NB4 (cell line): ENCODE measurements around a stretch of chr4.

- RRBS = no CpG with 5 or more reads among the region's 3 CpGs
These were observed 53.6 kb upstream of the TBC1D14 start for GRCh38 chr4:6856137-6856405.

DNA sequence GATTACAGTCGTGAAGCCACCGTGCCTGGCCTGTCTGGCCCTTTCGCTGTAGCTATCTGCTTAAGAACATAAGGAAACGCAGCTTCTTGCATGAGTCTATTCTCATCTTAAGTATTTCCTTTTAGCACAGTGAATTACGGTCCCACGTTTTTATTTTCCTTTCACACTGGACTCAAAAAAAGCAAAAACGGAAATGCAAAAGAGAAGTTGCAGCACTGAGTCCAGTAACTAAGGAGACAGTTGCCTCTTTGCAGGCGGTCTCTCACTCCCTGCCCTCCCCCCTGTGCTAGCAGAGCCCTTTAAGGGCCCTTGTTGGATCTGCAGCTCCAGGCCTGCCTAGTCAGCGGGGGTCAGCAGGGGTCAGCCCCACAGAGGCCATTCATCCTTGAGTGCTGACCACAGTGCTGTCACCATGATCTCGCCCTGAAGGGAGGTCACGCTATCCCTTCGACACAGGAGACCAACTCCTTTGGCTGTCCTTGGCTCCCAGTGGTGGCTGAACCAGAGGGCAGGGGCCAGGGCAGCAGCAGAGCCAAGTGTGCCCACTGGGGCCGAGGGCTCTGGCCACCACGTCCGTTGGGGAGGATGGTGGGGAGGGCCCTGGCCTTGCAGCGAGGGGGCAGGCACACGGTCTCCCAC, 21.7 kb upstream of the TBC1D14 start:
- RRBS = no CpG with 5 or more reads among the region's 17 CpGs

GRCh38 chr4:6906101-6906646, 3.5 kb upstream of the TBC1D14 start:
- RRBS = no CpG with 5 or more reads among the region's 6 CpGs

GRCh38 chr4:6908831-6909550, 635 bp upstream of the TBC1D14 start:
- RRBS = under 1% methylated on average over 8 of the region's 48 CpGs

DNA sequence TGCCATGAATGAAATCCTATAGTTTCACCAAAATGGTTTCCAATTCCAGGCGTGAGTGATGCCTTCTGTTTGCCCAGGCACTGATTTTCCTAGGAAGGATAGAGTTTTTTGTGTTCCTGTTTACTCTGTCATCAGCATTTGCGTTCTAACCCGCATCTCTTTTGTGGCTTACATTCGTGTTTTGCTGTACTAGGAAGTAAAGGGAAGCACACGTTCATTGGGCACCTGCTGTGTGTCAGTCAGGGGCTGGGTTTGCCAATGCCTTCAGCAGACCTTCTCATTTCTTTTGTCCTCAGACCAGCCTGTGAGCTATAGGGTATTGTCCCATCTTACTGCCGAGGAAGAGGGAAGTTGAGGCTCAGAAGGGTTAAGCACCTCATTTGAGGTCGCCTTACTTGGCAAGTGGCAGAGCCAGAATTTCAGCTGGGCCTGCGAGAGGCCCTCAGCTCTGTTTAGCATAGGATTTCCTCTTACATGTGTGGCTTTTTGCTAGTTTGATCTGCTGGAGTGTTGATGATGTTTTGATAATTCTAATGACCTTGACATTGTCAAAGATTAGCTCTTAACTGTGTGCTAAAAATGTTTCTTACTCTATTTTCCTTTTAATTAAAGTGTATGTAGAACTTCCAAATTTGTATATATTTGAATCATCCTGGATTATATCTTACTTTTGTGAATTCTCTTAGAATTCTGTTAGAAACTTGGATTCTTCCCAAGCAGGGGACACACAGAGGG, 8.8 kb downstream of the TBC1D14 start:
- RRBS = no CpG with 5 or more reads among the region's 8 CpGs

DNA sequence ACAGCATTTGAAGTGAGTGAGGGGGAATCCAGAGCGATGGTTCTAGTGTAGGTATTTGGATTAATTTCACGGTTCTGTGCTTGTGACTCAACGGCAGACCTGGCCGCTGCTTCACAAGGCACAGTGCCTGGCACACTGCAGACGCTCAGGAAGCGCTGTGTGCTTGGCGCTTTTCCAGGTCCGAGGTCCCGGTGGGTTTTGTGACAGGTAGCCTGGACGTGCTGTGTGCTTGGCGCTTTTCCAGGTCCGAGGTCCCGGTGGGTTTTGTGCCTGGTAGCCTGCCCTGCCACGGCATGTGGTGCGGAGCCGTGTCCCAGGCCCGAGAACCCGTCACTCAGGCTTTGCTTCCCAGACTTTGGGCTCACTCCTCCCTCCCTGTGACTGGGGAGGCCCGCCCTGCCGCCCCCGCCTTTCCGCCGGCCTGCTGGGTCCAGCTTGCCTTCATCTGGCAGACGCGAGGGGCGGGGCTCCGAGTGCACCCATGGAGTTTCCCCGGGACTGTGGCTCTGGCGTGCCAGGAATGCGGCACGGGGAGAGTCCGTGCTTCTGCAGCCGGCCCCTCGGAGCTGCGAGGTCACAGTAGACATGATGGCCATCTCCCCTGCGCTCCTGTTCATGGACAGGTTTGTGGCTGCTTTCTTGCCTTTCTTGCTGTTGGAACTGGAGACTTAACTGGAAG, 44.2 kb downstream of the TBC1D14 start:
- RRBS = 96% methylated on average over 11 of the region's 36 CpGs

DNA sequence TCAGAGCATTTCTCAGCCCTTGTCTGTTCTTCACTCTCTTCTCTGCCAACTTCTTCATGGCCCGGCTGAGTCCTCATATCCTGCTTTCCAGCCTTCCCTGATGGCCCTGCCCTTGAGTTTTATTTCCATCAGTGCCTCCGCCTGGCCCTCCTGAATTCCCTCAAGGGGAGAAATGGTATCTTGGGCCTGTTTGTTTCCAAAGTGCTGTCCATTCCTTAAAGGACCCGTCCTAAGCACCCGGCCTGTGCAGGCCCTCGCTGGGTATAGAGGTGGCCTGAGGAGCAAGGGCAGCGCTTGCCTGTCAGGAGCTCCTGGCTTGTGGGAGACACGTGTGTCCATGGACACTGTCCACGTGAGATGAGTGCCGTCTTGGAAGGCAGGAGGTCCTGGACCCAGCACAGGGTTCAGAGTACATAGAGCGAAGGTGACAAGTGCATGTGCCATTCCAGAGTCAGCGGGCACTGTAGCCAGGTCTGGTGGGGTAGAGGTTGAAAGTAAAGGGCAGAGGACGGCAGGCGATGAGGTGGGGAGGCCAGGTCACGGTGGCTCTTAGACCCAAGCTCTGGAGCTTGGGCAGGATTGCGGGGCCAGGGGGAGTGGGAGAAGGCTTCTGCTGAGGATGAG, 28.1 kb downstream of the CCDC96 start:
- RRBS = no CpG with 5 or more reads among the region's 15 CpGs

- RRBS = no CpG with 5 or more reads among the region's 26 CpGs
These were observed 10.8 kb downstream of the CCDC96 start for GRCh38 chr4:7031851-7032482.

- RRBS = no CpG with 5 or more reads among the region's 6 CpGs
These were observed 59.9 kb upstream of the SORCS2 start for GRCh38 chr4:7132386-7132834.

GRCh38 chr4:7250127-7250998, 58.0 kb downstream of the SORCS2 start:
- RRBS = no CpG with 5 or more reads among the region's 32 CpGs

DNA sequence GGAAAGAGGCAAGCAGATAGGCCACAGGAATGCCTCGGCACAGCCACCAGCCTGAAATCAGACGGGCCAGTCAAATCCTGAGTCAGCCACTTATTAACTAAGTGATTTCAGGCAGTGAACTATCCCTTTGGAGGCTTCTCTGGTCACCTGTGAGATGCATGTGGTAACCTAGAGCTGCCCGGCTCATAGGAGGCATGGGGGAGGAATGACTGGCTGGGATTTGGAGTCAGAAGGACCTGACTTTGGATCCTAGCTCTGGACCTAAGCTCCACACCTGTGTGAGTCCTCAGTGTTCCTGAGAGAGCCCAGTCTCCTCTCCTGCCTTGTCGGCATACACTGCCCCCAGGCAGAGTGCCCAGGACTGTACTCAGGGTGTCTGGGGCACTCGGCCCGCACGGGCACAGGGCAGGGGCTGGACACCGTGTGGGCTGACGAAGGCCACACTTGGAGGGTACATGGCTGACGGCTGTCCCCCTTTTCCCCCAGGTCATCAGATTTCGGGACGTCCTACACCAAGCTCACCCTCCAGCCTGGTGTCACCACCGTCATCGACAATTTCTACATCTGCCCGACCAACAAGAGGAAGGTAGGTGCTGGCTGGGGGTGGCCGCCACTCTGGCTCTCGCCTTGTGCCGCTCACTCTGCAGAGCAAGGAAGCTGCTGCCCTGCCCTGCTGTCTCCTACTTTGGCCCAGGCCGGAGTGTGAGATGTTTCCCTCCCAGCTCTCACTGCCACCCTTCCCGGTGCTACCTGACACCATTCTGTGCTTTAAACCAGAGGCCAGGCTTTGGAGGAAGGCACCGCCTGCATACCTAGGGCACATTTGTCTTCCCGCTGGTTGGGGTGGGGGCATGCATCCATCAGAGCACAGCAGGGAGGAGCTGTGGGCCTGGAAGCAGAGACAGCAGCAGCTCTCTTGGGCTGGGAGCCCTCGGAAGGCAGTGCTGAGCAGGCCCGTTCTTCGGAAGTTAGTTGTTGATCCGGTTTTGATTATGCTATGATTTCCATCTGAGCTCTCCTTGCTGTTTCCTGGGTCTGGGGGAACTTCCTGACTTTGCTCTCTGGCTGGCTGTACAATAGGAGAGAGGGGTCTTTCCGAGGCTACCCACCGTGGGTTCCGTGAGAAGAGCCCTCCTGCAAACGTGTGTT, 96.7 kb upstream of the PSAPL1 start:
- RRBS = 40% methylated on average over 1 of the region's 30 CpGs

GRCh38 chr4:7831212-7831744, 108.4 kb downstream of the AFAP1 start:
- RRBS = no CpG with 5 or more reads among the region's 8 CpGs

- RRBS = no CpG with 5 or more reads among the region's 9 CpGs
These were observed 85.1 kb downstream of the AFAP1 start for GRCh38 chr4:7854502-7854957.

- RRBS = no CpG with 5 or more reads among the region's 4 CpGs
These were observed 67.4 kb downstream of the AFAP1 start for GRCh38 chr4:7872182-7872647.

GRCh38 chr4:7885699-7886095, 54.0 kb downstream of the AFAP1 start:
- RRBS = no CpG with 5 or more reads among the region's 7 CpGs

DNA sequence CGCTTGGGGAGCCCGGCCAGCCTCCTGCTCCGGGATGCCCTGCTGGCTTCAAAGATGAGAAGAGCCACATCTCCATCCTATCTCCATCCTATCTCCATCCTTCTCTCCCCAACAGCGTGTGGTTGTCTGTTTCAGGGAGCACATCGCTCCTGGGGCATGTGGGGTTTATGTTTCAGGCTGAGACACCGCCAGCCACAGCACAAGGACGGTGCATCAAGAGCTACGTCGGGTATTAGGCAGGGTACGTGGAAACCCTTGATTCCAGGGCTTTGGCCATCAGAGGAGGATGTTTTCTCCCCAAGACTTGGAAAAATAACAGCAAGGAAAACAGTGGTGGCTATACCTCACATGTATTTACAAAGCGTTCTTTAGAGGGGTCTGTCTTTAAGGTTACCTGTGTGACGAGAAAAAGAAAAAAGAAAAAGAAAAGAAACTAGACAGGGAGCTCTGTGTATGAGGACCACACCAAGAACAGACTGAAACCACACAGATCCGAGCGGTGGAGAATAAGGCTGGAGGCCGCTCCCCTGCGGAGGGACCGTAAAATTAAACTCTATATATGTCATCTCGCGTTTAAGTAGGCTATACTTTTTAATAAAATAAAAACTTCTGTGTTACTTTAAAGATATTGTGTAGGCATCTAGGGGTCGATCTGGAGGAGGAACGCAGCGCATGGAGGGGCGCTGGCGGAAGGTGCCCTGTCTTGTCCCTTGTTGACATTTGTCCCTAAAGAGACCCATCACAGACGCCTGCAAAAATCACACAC, 26.2 kb upstream of the AFAP1 start:
- RRBS = 83% methylated on average over 2 of the region's 25 CpGs

DNA sequence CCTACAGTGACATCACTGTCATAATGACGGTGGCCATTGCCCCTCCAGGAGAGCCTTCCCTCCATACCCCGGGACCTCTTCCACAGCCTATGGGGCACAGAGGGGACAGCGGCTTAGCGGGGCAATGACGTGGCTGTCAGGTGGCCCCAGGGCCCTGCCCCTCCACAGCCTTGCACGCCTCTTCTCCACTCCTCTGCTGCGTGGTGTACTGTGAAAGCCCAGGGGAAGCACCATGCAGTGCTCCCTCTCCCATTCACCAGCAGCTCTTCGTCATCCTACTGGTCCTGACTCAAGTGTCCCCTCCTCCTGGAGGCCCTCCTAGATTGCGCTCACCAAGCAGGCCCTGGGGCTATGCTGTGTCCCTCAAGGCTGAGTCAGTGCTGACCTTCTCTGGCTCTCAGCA, 32.4 kb upstream of the AFAP1 start:
- RRBS = 33% methylated on average over 1 of the region's 9 CpGs

DNA sequence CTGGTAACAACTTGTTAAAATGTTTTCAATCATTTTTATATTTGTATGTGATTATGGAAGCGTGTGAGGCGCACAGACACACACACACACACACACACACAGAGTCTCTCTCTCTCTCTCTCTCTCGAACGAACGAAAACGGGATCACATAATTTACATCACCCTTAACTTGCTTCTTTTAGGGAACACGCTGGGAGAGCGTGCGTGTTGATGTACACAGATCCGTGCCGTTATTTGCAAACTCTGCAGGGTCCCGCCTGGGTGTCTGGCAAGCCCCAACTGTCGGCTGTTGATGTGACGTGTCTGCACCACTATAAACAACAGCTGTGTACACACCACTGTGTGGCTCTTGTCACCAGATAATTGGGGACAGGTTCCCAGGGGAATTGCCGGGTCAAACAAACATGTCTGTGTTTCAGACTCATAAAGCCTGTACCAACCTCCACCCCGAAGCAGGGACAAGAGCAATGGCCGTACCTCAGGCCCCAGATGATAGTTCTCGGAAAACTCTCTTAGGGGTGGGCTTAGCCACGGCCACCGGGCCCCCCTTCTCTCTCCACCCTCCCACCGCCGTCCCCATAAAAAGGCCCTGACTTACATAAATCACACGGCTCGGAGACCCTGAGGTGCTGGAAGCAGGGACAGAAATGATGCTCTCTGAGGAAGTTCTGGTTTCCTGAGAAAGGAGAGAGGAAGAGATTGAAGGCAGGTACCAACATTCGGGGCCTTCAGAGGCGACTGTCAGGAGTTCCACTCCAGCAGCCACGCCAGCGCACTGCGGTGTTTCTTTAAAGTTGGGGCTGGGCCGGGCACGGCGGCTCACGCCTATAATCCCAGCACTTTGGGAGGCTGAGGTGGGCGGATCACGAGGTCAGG, 105.1 kb upstream of the AFAP1 start:
- RRBS = no CpG with 5 or more reads among the region's 35 CpGs

DNA sequence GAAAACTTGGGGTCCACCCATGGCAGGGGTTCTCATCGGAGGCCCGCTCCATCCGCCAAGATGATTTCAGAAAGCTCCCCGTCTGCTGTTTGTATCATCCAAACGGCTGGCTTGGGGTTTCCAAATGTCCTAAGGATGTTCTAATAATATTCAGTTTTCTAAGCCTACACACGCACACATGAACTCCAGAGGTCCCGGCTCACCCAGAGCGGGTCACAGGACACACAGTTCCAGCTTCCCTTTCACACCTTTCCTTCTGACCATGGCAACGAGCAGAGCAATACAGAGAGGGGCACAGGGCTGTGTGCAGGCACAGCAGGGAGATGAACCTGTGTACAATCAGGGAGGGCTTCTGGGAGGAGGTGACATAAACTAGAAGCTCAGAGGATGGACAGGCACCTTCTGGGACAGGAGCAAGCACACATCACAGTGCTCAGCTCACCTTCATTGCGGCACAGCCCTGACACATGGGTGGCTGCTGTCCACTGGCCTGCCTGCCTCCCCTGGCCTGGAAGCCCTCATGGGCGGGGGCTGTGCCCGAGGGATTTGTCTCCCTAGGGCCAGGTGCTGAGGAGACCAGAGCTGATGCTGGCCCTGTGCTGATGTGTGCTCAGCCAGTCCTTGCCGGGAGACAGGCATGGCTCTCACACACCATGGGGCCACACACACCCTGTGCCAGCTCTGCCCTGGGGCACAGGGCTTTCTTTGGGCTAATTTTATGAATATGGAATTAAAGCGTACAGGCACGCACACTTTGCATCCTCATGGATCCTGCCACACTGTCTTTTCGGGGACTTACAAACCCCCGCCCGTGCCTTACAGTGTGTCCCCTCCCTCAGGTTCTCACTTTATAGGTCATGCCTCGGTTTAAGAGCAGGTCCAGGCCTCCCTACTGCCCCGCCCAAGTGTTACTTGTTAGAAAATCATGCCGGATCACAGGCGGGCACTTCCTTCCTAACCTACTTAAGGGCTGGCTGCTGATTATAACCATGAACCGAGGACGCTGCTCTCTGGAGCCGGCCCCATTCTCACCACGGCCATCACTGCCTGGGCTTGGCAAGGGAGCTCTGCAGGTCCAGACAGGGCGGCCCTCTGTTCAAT, 44.6 kb downstream of the ABLIM2 start:
- RRBS = 36% methylated on average over 5 of the region's 27 CpGs

GRCh38 chr4:8150620-8151106, 8.0 kb downstream of the ABLIM2 start:
- RRBS = no CpG with 5 or more reads among the region's 12 CpGs